ENCODE measurements around a stretch of chr9.

- RRBS, result 71% methylated on average over 2 of the region's 33 CpGs
Observed at GRCh38 chr9:134158528-134159676, 23.0 kb downstream of the WDR5 start.

DNA sequence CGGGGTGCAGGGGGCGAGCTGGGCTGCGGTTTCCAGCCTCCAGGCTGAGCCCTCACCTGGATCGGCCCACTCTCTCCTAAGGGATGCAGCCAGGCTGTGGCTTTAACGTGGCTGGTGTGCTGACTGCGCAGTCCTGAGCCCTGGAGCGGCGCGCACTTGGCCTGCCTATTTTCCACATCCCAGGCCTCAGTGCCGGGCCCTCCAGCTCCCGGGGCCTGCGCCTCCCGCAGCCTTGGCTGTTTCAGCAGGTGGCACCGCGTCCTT is 27.0 kb downstream of the WDR5 start:
- RRBS, result 95% methylated on average over 5 of the region's 15 CpGs

DNA sequence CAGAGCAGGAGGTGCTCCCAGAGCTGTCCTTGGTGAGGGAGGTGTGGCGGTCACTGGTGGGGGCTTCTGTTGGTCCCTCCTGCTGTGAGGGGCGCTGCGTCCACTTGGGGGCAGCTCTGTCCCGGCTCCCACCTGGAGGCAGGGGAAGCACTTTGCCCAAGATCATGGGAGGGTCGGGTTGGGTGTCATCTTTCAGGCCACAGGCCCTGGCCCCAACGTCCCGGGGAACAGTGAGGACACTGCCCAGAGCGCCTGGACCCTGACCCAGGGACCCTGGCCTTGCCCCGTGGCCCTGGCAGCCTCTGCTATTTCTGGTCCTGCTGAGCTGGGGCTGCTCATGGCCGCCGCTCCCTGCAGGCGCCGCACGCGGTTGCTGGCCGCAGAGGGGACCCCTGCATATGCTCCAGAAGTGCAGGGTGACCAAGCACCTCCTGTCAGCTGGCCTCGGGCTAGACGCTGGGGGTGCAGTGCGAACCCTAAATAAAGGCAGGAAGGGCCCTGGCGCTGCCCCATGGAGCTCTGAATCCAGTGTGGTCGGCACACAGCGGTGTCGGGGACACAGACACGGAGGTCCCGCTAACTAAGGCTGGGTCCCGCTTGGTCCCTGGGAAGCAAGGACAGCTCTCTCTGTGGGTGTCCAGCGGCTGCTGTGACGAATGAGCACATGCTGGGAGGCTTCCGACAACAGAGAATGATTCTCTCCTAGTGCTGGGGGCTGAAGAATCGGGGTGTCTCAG is 40.2 kb downstream of the WDR5 start:
- RRBS, result no CpG with 5 or more reads among the region's 30 CpGs

DNA sequence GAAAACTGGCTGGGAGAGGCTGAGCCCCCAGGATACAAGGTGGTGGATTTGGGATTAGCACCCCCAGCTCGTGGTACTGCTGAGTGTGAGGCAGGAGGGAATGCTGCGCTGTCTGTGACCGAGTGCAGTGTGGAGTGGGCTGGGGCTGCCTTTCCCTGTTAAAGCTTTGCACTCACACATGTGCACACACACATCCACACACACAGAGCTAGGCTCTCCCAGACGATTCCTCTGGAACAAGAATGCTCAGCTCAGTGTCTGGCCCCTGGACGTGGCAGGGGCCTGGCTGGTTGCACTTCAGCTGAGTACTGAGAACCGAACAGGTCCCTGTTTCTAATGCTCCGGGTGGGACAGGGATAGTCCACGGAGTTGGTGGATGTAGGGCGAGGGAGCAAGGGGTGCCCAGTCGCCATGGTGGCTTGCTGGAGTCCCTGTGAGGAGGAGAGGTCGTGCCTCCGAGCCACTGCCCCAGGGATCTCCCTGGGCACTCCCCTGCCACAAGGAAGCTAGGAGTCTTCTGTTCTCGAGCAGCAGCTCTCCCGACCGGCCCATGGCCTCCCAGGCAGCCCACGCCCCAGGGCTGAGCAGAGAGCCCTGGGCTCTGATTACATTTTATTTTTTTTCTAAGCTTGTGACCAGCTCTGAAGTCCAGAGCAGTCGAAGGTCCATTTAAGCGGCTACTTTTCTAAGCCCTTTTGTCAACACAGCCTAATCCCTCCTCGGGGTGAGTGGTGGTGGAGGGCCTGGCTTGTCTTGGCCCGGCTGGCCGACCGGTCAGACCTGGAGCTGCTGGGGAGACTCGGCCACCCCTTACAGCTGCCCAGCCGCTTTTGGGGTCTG is 1.9 kb downstream of the RXRA start:
- RRBS, result no CpG with 5 or more reads among the region's 24 CpGs

- RRBS, result no CpG with 5 or more reads among the region's 5 CpGs
Observed at GRCh38 chr9:134329868-134330425, 3.7 kb downstream of the RXRA start.

DNA sequence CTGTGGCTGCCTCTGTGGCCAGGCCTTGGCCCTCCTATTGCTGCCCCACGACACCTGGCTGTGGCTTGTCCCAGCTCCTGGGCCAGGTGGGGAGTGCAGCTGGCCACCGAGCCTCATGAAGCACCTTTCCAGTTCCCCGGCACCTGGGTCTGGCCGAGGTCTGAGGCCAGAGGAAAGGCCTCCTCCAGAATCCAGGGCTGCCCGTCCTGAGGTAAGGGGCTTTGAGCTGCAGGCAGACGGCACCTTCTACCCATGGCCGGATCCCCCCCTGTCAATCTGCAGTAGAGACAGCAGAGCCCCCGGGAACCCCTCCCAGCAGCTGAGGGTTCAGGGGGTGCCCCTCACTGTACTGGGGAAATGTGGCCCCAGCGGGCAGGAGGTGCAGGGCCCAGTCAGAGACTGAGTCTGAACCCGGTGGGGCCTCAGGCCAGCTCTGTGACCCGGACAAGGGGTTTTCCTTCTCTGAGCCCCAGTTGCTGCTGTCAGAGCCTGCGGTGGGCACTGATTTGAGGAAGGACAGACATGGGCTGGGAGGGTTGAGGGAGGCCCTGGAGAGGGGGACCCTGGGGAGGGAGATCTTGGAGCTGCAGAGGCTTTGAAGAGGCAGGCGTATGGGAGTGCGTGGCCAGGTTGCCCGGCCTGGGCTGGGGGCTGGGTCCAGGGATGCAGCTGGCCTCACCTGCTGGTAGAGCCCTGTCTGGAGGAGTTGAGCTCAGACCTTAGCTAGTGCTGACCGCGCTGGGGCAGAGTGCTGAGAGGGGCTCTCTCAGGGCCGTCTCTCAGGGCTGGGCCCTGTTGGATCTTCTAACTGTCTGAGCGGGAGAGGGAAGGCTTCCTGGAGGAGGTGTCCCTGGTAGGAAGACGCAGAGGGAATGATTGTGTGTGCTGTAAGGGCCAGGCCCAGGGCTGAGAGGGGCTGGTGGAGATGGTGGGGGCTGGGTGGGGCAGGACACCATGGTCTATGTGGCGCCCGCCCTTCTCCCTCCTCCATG is 54.7 kb downstream of the RXRA start:
- RRBS, result 100% methylated on average over 2 of the region's 22 CpGs

- RRBS, result no CpG with 5 or more reads among the region's 43 CpGs
Observed at GRCh38 chr9:134386785-134387890, 60.9 kb downstream of the RXRA start.

DNA sequence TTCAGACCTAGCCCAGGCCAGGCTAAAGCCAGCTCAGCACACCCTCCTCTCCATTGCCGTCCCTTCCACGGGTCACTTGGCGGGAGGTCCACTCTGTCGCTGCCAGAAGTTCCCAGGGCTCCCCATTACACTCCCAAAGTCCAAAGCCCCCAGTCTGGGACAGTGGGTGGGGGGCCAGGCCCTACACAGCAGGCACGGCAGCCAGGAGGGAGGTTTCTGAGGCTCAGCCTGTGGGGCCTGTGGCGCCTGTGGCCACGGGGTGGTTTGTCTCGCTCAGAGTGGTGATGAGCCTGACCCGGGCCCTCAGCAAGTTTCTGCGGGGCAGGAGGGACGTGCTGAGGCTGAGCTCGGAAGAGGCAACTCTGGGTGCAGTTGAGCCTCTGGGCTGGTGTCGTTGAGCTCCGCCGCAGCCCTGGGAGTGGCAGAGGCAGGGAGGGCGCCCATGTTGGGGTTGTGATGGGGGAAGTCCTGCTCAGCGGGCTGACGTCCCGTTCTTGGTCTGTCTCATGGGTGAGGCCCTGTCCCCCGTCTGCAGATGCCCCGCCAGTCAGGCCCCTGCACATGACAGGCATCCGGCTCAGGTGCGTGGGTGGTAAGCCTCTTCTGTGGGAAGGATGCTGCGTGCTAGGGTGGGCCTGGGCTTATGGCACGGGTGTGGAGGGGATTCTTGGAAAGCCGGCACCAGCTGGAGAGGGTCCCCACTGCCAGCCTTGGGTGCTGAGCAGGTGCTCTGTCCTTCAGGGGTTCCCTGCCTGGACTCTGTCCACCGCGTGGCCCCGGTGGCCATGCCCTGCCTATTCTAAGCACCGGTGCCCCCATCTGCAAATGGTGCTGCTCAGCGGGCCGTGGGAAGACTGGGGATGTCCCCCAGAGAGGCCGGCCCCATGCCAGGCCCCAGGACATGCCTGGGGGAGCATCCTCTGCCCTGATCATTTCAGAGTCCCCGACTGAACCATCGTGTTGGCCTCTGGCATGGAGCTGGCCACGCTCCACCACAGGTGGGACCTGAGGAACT is 64.3 kb downstream of the RXRA start:
- RRBS, result 86% methylated on average over 11 of the region's 36 CpGs

GRCh38 chr9:134413821-134414317 is 87.6 kb downstream of the RXRA start:
- RRBS, result 3% methylated on average over 5 of the region's 17 CpGs

GRCh38 chr9:134492131-134492597 is 149.4 kb upstream of the COL5A1 start:
- RRBS, result no CpG with 5 or more reads among the region's 12 CpGs

- RRBS, result no CpG with 5 or more reads among the region's 14 CpGs
Observed at GRCh38 chr9:134526790-134527315, 114.8 kb upstream of the COL5A1 start.

DNA sequence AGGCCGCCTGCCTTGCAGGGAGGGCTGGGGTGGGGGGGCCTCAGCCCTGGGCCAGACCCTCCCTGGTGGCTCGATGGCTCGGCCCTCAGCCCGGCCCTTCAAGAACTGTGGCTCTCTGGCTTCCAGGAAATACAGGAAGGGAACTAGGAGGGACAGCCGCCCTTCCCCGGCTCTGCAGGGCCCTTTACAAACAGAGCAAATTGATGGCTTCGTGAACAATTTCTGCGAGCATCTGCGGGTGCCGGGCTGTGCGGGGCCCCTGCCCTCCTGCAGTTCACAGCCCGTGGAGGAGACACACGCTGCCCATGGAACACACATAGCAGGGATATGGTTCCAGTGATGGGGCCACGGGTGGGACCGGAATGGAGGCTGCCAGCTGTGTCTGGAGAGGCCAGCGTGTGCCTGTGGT is 39.5 kb downstream of the COL5A1 start:
- RRBS, result 93% methylated on average over 7 of the region's 16 CpGs

- RRBS, result 96% methylated on average over 7 of the region's 38 CpGs
Observed at GRCh38 chr9:134753650-134754345, 112.2 kb downstream of the COL5A1 start.

DNA sequence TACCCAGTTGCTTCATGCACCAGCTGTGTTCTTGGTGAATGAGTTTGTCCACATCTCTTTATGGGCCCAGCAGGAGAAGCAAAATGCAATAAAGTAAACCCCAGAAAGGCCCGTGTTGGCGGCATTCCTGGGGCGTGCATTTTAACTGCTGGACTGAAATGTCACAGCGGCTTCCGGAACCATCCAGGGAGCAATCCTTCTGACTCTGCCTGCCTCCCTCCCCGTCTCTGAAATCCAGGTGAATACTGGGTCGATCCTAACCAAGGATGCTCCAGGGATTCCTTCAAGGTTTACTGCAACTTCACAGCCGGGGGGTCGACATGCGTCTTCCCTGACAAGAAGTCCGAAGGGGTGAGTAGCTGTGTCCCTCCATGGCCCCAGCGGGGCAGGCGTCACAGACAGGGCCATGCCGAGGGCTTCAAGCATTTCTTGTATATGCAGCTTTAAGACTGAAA is 55.0 kb upstream of the FCN2 start:
- RRBS, result no CpG with 5 or more reads among the region's 14 CpGs

DNA sequence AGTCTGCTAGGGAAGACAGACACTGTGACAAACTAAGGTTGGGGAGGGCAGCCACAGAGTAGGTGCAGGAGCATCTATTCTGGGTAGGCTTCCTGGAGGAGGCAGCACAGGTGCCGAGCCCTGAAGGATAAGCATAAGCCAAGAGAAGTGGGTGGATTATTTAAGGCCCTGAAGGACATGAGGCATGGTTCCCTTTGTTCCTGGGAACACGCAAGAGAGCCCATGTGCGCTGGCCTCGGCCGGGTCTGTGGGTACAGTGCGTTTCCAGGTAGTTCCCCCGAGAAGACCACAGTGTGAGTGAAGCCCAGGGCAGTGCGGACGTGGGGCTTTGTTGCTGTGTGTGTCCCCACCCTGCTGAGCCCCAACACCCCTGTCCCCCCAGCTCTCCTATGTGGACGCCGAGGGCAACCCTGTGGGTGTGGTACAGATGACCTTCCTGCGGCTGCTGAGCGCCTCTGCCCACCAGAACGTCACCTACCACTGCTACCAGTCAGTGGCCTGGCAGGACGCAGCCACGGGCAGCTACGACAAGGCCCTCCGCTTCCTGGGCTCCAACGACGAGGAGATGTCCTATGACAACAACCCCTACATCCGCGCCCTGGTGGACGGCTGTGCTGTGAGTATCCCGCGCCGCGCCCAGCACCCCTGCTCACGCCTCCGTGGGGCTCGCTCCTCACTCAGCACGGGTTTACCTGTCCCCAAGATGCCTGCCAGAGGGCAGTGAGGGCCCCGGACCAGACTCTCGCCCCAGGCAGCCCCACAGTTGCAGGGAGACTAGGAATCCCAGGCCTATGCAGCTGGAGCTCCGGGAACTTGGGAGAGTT is 45.8 kb upstream of the FCN2 start:
- RRBS, result 92% methylated on average over 3 of the region's 34 CpGs

- RRBS, result 96% methylated on average over 3 of the region's 22 CpGs
Observed at GRCh38 chr9:134842167-134842540, 38.5 kb upstream of the FCN2 start.

- RRBS, result no CpG with 5 or more reads among the region's 18 CpGs
Observed at GRCh38 chr9:134843666-134844126, 36.9 kb upstream of the FCN2 start.

- RRBS, result 91% methylated on average over 13 of the region's 25 CpGs
Observed at GRCh38 chr9:135120205-135120723, 32.8 kb downstream of the OLFM1 start.

DNA sequence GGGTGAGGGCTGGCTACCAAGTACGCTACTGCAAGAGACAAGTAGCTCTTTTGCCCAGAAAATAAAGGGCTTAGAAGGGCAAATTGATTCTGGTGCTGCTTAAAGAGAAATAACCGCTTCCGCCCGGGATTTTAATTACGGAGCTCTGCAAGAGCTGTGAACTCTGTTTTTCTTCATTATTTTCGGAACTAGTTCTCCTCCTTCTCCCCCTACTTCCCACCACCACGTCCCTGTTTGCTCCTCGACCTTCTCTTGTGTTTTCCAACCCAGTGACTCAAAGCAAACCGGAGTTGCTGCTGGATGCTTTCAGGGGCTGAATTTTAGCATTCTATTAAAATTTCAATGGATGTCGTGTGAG is 139.7 kb upstream of the PPP1R26 start:
- RRBS, result no CpG with 5 or more reads among the region's 10 CpGs

GRCh38 chr9:135906263-135906475 is 1.2 kb downstream of the CAMSAP1 start:
- RRBS, result no CpG with 5 or more reads among the region's 3 CpGs

All from SK-N-MC (cell line).